Metastatic Liver Carcinoma in the Adrenal Gland (tissue), 2 donors: Measurements from ENCODE around the genes CIART, ECM1 and MCL1.

DNA sequence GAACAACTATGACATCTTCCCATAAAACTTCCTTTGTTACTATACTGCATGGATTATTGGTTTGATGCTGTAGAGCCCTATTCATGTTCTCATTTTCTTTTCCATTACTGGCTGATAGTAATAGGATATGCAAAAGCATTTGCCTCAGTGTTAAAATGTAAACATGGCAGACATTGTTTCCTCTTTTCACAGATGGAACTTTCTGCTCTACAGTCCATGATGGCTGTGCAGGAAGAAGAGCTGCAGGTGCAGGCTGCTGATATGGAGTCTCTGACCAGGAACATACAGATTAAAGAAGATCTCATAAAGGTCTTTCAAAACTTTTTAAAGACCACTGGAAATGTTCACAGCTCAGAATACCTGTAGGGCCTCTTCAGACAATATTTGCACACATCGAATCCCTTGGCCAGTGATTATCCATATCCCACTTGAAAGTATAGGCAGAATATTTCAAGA lies 125.6 kb downstream of the NBPF9 start:
- PRO-cap, 2 experiments = no peak in any of the 2 experiments

GRCh38 chr1:149692964-149693385 lies 89.5 kb upstream of the FCGR1A start:
- PRO-cap, 2 experiments = no peak in any of the 2 experiments

- PRO-cap, 2 experiments = no peak in any of the 2 experiments
Measured at GRCh38 chr1:149879556-149880077, 6.9 kb downstream of the H2BC21 start.

DNA sequence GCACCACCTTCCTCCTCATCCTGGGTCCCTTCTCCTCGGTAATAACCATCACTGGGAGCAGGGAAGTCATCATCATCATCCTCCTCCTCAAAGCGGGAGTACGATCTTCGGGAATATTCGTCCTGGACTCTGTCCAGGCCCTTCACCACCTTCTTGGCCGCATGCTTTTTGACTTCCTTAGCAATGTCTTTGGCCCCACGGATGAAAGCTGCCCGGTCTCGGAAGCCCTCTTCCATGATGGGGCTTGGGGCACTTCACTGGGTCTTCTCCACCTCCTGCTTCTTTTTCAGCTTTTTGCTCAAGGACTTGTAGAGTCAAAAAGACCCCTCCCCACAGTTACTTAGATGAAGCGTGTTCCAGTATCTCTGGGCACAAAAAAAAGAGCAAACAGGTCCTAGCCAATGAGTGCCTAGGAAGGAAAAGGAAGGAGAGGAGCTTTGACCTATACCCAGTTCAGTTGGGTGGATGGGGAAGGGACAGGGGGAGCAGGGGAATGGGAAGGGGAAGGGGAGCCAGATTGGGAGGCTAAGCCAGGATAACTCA lies 4.0 kb downstream of the SV2A start:
- PRO-cap, 2 experiments = no peak in any of the 2 experiments

DNA sequence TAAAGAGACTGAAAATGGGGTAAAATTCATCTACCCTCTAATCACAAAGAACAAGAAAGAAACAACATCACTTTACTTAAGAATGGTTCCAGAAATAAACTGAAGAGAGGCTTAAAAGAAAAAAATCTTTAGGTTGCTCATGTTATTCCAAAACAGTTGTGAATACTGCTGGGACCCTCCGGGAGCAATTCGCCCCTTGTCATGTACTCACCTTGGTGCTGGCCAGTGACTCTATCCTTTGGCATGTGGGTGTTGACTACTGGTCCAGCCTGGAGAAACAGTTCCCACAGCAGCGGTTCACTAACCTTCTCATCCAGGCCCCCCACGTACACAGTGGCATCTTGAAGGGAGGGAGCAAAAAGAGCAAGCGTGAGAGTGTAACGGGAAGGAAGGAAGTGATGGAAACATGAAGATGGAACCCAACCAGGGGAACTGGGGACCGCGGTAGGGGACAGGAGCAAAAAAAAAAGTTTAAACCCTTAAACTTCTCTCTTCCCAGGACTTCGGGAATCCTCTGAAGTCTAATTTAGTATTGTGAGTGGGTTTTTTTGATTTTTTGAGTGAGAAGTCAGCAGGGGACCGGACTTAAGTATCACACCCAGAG lies 546 bp downstream of the SF3B4 start:
- PRO-cap, 2 experiments = no peak in any of the 2 experiments

DNA sequence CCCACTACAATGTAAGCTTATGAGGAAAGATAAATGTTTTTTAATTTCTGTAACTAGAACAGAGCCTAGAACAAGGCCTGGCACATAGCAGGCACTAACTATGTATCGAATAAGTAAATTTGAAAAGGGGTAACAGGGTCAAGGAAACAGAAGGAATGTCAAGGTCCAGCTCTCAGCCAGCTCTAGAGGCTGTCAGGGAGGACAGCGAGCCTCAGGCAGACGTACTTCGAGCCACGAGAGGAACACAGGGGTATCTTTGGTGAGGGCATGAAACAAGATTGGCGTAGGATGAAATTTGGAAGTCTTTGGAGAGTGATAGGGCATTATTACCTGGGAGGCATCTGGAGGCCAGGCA lies 878 bp downstream of the MTMR11 start:
- PRO-cap, 2 experiments = no peak in any of the 2 experiments

GRCh38 chr1:149947043-149947416 lies 10.4 kb upstream of the MTMR11 start:
- PRO-cap, 2 experiments = no peak in any of the 2 experiments

DNA sequence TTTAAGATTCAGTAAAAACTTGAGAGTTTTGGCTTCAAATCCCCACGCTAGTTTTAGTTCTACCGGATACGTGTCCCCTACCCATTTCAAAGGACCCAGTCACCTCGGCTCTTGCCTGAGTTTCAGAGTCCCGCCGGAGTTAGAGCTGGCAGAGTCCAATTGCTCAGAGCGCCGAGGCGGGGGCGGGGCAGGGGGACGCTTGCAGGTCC lies 817 bp upstream of the VPS45 start:
- PRO-cap, 2 experiments = no peak in any of the 2 experiments

GRCh38 chr1:150153543-150153964 lies 3.8 kb downstream of the PLEKHO1 start:
- PRO-cap, 2 experiments = no peak in any of the 2 experiments

DNA sequence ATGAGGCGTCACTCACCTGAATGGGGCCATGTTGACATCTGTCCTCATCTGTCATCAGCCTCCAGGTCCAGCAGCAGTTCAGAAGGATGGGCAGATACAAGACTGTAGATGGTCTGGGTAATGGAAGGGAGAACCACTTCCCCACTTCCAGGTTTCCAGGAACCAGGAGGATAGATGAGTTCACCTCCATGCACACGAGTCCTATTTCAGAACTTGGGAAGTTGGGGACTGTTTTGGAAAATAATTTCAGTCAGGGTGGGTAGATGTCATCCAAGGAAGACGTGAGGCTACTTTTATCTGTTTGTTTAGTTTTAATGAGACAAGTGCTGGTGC lies 4.7 kb downstream of the PLEKHO1 start:
- PRO-cap, 2 experiments = no peak in any of the 2 experiments

- PRO-cap, 2 experiments = no peak in any of the 2 experiments
Measured at GRCh38 chr1:150162526-150162810, 12.8 kb downstream of the PLEKHO1 start.

GRCh38 chr1:150233785-150234016 lies 2.2 kb downstream of the ANP32E start:
- PRO-cap, 2 experiments = no peak in any of the 2 experiments

- PRO-cap, 2 experiments = peak in 2 of 2 experiments; most common plus-strand start chr1:150282584 (in 2)
Measured at GRCh38 chr1:150282434-150282644, at the start of gene CIART. Gene CIART (plus strand): TSS chr1:150282554.

- PRO-cap, 2 experiments = no peak in any of the 2 experiments
Measured at GRCh38 chr1:150487774-150488143, 540 bp downstream of the TARS2 start.

GRCh38 chr1:150507555-150508397 lies at the start of gene ECM1:
Gene ECM1 (plus strand): TSS chr1:150508109.
- PRO-cap, 2 experiments = no peak in any of the 2 experiments

- PRO-cap, 2 experiments = no peak in any of the 2 experiments
Measured at GRCh38 chr1:150516004-150516784, 8.3 kb downstream of the ECM1 start.

DNA sequence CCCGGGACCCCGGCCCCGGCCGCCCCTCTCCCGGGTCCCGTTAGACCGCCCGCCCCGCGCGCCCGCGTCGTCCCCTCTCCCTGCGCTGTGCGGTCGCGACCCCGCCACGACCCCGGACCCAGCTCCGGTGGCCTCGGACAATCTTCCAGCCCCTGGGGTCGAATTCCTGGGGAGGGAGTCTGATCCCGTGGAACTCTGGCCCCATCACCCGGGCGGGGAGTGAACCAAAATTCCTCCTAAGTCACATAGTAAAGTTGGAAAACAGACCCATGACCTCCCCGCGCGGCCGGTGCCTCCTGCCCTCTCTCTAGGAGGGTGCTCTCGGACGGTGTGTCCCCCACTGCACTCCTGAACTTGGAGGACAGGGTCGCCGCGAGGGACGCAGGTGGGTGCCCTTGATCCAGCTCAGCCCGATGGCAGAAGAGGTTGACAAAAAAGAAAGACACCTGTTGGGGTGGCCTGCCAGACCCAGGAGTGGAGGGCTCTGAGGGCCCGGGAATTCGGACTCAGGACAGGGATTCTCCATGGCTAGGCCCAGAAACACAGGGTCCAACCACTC lies 382 bp downstream of the ADAMTSL4 start:
- PRO-cap, 2 experiments = no peak in any of the 2 experiments

- PRO-cap, 2 experiments = peak in 2 of 2 experiments; most common plus-strand start chr1:150574780 (in 2)
Measured at GRCh38 chr1:150574247-150574869, 5.1 kb downstream of the MCL1 start.

DNA sequence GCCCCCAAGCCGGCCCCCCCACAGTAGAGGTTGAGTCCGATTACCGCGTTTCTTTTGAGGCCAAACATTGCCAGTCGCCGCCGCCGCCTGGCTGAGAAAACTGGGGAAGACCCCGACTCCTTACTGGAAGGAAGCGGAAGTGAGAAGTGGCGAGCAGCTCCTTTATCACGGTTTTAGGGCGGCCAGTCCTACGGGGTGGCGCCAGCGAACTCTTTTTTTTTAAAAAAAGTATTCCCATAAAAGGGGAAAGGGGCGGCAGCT lies at the start of gene MCL1:
MCL1 (minus strand) TSS at position 148 of the 261 bp plus-strand sequence.
- PRO-cap, 2 experiments = peak in 2 of 2 experiments; most common plus-strand start position 63 of the sequence (in 1); most common minus-strand start position 135 of the sequence (in 2)

DNA sequence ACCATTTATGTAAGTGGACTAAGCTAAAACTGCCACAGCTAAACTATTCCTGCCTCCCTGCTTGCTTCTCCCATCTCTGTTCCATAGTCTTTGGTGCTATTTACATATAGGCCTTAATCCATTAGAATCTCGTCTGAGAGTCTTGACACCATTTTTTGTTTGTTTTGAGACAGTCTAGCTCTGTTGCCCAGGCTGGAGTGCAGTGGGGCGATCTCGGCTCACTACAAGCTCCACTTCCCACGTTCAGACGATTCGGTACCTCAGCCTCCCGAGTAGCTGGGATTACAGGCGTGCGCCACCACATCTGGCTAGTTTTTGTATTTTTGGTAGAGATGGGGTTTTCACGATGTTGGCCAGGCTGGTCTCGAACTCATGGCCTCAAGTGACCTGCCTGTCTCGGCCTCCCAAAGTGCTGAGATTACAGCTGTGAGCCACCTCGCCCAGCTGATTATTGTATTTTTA lies 832 bp upstream of the MCL1 start:
- PRO-cap, 2 experiments = no peak in any of the 2 experiments